GM19239 (cell line): Measurements from ENCODE around the gene PTPN11.

DNA sequence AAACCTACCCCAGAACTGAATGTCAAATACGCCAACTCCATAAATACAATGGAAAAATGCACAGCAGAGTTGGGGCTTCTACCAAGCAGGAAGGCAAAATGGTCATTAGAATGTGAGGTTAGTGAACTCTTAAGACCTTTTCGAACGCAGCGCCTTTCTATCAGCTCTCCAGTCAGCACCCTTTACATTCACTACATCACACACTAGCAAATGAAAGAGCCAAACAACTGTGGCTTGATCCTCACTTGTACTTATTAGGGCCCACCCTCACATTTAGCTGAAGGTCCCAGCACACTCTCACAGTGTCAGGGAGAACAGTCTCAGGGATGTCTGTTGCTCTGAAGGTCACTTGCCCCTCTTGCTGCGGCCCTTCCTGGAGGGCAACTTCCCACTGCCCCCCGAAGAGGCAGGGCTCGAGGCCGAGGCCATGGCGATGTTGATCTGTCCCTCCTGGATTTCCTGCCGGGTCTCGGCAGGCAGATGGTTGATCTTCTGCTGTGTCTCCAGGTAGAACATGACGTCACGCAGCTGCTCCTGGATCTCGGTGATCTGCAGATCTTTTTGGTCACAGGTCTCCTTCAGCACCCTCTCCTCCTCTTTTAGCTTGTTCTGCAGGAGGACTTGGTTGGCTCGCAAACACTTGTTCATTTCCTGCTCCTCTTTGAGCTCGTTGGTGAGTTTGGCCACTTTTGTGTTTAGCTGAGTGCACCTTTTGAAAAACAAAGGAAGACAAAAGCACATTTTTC, 41.7 kb downstream of the BRAP start:
- RRBS: no CpG with 5 or more reads among the region's 16 CpGs

- RRBS: no CpG with 5 or more reads among the region's 5 CpGs
These were observed 22.9 kb downstream of the BRAP start for GRCh38 chr12:111662823-111663255.

DNA sequence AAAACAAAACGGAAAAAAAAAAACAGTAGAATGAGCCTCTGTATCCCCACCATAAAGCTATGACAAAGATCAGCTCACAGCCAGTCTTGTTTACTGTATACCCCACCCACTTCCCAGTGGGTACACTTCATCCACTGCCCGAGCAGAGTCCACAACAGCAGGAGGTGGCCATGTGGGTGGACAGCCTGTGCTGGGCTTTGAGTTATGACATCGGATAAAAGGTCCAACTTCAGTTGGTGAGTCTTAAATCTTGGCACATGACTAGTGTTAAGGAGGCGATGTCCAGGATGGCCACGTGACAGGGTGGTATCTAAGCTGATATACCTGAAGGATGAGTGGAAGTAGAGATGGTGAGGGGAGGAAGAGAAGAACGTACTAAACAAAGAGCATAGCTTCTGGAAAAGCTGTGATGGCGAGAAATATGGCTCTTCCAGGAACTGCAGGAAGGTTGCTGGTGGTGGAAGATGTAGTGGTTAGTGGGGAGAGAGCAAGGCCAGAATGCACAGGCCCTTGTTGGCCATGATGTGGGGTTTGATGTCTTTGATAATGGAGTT, 34.7 kb upstream of the MAPKAPK5 start:
- RRBS: no CpG with 5 or more reads among the region's 7 CpGs

DNA sequence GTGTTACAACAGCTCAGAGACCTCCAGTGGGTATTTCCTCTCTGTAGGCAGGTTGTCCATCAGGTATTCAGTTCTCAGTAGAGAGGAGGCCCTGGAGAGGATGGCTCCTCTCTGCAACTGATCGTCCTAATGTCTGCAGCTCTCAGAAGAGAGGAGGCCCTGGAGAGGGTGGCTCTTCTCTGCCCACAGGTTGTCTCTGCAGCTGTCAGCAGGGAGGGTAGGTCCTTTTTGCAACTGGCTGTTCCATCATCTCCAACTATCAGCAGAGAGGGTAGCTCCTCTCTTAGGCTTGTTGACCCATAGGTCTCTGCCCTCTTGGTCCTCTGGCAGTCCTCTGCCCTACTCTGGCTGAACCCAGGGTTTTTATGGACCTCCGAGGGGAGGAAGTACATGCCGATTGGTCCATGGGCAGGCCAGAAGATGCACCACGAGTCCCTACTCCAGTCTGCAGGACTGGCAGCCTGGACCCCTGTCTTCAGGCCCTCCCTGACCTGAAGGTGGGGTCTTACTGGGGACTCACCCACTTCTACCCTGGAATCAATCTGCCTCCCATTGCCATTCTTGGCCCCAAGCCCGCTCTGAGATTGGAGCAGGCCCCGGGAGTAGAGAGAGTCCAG, 2.4 kb downstream of the TMEM116 start:
- RRBS: no CpG with 5 or more reads among the region's 6 CpGs

- RRBS: no CpG with 5 or more reads among the region's 5 CpGs
These were observed 32.8 kb downstream of the ERP29 start for GRCh38 chr12:112045813-112046633.

DNA sequence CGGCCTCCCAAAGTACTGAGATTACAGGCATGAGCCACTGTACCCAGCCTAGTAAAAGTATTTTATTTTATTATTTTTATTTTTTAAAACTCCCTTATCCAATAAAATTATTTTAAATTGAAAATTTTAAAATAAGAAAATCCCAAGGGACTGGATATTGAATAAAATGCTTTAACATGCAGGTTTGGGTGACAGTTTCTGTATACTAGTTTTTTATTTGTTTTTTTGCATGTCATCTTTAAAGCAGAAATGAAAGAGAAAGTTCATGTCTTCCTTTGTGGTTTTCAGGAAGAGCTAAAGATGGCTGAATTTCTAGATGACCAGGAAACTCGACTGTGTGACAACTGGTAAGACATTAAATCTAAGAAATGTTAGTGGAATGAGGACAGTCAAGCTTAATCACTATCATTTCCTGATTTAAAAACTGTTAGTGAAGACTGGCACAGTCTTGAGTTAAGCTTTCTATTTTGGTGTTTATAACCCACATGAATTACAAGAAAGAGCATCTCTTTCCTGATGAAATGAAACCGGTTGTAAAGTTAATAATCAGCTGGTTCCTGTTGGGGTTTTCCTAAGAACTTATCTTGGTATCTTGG, 5.0 kb downstream of the TRAFD1 start:
- RRBS: no CpG with 5 or more reads among the region's 3 CpGs

DNA sequence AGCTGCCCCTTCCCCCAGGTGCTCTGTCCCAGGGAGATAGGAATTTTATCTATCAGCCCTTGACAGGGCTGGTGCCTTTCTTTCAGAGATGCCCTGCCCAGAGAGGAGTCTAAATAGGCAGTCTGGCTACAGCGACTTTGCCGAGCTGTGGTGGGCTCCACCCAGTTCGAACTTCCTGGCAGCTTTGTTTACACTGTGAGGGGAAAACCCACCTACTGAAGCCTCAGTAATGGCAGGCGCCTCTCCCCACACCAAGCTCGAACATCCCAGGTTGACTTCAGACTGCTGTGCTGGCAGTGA, 33.4 kb downstream of the TRAFD1 start:
- RRBS: no CpG with 5 or more reads among the region's 5 CpGs

GRCh38 chr12:112408593-112408741, 938 bp downstream of the RPL6 start:
- RRBS: no CpG with 5 or more reads among the region's 2 CpGs

DNA sequence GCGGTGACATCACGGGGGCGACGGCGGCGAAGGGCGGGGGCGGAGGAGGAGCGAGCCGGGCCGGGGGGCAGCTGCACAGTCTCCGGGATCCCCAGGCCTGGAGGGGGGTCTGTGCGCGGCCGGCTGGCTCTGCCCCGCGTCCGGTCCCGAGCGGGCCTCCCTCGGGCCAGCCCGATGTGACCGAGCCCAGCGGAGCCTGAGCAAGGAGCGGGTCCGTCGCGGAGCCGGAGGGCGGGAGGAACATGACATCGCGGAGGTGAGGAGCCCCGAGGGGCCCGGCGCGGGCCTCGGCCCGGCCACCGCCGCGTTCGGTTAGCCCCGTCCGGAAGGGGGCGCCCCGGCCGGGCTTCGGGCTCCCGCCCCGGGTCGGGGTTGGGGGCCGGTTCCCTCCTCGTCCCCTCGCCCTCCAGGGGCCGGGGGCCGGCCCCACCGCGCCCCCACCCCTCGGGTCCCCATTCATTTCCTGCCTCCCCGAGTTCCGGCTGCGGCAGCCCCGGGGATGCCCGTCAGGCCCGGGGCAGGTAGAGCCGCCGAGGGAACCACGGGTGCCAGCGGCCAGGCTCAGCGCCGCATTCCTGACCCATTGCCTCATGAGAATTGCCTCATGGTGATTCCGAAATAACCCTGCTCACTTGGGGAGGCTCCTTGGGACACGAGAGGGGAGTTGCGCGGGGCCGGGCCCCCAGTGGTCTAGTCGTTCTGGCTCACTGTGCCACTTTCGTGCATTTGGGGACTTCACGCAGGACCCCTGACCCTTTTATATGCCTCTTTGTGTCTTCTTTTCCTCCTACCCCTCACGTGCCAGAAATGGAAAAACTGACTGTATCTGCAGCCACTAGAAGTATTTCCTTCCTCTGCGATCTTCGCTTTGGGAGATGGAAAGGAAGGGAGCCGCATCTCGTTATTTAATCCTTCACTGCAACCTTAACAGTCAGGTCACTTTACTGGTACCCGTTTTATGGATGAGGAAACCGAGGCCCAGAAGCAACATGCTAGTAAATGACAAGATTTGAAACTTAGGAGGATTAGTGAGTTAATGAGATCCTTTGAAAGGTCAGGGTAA, at the start of gene PTPN11:
Gene PTPN11 (plus strand): TSS at position 78 of the 1,063 bp plus-strand sequence.
- RRBS: 2% methylated on average over 21 of the region's 86 CpGs

- RRBS: no CpG with 5 or more reads among the region's 2 CpGs
These were observed 47.8 kb downstream of the RPH3A start for GRCh38 chr12:112839356-112839757.

GRCh38 chr12:112910776-112911510, 4.2 kb downstream of the OAS1 start:
- RRBS: no CpG with 5 or more reads among the region's 11 CpGs

- RRBS: no CpG with 5 or more reads among the region's 5 CpGs
These were observed 7.2 kb upstream of the OAS2 start for GRCh38 chr12:112971117-112971490.

GRCh38 chr12:112972207-112972838, 6.0 kb upstream of the OAS2 start:
- RRBS: no CpG with 5 or more reads among the region's 7 CpGs

DNA sequence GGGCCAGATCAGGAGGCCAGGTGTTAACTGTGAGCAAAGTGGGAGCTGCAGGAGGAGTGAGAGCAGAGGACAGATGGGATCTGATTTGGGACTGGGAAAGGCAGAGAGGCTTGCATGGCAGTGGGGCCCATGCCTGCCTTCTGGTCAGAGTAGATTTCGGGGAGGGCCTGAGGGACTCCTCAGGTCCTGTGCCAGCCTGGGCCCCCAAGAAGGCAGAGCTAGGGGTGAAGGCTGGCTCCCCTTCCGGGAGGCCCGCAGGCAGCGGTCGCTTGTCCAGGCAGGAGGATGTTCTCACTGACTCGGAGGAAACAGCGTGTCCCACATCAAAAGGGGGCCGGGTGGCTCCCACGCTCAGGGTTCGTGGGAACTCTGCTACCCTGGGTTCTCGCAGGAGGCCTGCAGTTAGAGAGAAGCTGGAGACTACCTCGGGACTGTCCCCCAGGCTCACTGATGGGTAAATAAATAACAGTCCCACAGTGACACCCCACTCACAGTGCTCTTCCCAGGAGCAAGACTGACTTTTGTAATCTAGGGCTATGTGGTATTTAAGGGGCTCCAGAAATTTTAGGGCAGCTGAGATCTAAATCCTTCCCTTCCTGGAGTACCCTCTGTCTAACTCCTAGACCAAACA, 32.9 kb downstream of the DTX1 start:
- RRBS: 17% methylated on average over 6 of the region's 12 CpGs

- RRBS: no CpG with 5 or more reads among the region's 9 CpGs
These were observed 5.9 kb downstream of the RASAL1 start for GRCh38 chr12:113129509-113130129.

DNA sequence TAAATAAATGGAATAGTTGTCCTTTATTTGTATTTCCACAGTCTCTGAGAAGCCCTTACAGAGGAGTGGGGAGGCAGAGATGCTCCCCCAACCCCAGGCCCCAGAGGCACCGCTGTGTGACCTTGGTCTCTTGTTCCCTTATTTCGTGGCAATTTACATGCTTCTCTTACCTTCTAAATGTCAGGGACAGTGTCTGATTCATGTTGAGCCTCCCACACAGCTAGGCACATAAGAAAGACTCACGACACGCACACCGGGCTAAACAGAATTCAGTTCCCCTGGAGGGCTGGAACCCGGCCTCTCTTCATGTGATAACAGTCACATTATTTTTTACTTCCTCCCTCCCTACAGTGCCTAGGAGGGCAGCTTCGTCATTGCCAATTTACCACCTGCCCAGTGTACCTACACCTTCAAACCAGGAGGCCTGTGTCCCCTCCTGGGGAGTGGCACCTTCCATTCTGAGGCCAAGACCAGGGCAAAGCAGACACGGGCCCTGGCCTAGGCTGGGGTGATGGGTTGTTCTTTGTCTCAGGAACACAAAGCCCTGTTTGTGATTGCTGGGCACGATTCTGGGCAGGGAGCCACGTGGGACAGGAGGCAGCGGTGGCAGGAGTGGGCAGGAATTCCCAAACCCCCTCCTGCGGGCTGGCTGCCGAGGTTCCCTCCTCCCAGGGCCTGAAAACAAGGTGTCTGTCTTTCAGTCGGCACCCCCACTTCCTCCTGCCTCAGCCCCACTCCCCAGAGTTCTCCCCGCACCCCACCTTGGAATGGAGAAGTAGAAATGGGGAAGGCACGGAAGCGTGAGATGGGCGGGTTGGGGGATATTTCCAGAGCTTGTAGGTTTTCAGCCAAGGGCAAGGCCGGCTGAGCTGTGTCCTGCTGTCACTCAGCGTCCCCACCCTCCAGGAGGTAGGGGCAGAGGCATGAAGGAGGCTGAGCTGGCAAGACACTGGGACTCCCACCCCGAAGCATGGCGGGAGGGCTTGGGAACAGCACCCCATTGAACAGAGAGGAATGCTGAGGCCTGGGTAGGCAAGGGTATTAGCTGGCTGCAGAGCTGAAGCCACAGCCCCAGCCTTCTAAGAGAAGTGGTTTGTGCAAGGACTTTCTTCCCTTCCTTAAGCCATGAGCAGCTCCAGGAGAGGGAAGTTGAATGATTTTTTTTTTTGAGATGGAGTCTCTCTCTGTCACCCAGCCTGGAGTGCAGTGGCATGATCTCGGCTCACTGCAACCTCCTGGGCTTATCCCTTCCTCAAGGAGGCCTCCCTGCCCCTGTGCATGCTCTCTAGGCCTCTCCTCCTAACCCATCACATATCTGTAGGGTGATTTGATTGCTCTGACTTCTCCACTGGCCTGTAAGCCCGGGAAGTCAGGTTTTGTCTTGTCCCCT, 7.0 kb upstream of the RASAL1 start:
- RRBS: no CpG with 5 or more reads among the region's 24 CpGs

GRCh38 chr12:113223935-113224415, 2.7 kb downstream of the TPCN1 start:
- RRBS: no CpG with 5 or more reads among the region's 4 CpGs

- RRBS: no CpG with 5 or more reads among the region's 18 CpGs
These were observed 18.7 kb downstream of the TPCN1 start for GRCh38 chr12:113239799-113240621.

- RRBS: no CpG with 5 or more reads among the region's 22 CpGs
These were observed 23.1 kb downstream of the TPCN1 start for GRCh38 chr12:113244006-113245156.

DNA sequence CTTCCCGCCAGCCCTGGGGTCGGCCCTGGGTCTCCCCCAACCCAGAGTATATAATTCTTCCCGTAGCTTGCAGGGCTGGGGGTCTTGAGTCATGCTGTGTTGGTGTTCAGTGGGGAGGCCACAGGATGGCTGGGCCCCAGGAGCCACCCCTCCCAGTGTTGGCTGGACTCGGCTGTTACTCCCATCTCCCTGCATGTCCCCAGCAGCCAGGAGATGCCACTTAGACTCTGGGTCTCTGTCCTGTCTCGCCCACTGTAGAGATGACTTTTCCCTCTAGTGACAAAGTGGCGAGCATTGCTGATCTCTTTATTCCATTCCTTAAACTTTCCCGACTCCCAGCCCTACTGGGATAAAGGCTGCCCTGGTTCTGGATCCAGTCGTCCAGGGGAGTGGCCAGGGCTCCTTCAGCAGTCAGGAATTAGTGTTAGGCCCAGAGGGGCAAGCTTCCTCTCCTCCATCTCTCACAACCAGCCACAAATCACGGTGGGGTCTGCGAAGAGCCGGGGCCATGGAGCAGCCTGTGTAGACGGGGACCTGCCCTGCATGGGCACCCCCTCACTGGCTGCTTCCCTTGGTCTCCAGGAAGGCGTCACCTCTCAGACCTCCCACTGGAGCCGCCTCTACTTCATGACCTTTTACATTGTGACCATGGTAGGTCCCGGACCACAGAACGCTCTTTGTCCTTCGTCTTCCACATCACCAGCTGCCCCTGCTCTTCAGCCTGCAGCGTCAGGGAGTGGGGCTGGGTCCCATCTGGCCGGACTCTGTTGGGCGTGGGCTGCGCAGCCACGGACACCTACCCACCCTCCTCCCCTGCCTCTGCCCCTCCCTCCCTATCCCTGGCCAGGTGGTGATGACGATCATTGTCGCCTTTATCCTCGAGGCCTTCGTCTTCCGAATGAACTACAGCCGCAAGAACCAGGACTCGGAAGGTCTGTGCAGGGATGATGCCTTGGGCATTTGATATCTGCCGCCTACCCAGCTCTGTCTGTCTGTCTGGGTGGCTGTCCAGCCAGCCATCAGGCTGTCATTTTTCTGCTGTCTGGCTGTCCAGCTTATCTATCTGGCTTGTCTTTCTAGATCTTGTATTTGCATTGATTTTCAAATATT, 43.5 kb downstream of the SLC8B1 start:
- RRBS: no CpG with 5 or more reads among the region's 30 CpGs